Measurements from ENCODE around the genes DSC3, DSC1, DSG1 and B4GALT6.

GRCh38 chr18:29660732-29661123 is 1381.8 kb downstream of the DSC3 start:
- RRBS, result no CpG with 5 or more reads among the region's 2 CpGs

- RRBS, result no CpG with 5 or more reads among the region's 6 CpGs
Measured at GRCh38 chr18:30987270-30987957, 55.1 kb downstream of the DSC3 start.

DNA sequence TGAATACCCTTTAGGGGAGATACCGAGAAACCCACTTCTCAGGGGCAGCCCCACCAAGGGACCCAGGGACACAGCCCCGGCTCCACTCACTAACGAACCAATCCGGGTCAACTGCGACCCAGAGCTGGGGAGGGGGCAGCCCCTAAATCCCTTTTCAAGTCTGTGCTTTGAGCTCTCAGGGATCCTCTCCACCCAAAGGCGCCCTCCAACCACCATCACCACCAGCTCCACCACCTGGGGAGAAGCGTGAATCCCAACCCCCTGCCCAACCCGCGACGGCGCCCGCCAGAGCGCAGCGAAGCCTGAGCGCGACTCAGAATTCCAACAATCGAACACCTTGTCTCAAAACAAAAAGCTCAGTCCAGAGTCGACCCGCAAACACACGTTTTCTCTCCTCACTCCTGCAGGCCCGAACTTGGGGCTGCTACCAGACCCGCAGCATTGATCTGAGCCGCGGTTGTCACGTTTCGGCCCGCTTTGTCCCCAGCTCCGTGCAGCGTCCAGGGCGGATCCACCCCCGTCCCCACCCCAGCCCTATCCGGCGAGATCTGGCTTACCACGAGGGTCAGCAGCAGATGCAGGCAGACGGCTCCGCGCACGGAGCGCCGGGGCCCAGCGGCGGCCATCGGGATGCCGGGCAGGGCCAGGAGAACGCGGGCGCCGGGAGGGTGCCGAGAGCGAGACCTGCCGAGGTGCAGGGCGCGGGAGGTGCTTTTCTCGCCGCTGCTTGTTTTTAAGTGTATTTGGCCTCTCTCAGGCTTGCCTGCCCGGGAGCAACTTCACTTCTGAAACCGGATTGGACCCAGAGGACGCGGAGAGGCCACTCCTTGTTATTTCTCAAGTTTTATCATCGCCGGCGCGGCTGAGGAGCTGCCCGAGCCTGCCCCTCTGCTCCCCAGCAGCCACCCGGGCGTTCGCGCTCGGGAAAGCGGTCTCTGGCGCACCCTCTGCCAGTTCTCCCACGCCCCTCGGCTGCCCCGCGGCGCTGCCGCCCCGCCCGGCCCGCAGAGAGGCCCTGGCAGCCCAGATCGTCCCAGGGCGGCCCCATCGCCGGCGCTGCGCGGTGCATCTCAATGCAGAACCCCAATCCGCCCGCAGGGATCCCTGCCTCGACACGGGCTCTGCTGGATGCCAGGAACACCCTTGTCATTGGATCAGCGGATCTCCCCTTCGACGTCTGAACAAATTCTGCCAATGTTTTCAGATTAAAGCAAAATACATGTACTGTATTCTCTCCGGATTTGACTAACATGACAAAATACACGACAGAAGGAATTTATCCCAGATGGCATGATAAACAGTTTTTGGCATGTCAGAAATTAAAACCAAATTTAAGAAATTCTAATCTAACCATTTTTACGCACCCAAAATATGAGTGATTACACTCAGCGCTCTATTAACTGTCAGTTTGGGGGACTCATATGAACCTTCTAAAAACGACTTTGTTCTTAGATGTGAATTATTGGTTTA is at the start of gene DSC3:
DSC3 (minus strand) TSS at position 708 of the 1,470 bp plus-strand sequence.
- RRBS, result 6% methylated on average over 40 of the region's 99 CpGs

GRCh38 chr18:31099870-31100354 is 2.3 kb downstream of the DSC2 start:
- RRBS, result no CpG with 5 or more reads among the region's 8 CpGs

GRCh38 chr18:31100450-31100842 is 1.8 kb downstream of the DSC2 start:
- RRBS, result no CpG with 5 or more reads among the region's 9 CpGs

GRCh38 chr18:31162565-31163044 is at the start of gene DSC1:
Gene DSC1 (minus strand): TSS chr18:31162856.
- RRBS, result no CpG with 5 or more reads among the region's 6 CpGs

DNA sequence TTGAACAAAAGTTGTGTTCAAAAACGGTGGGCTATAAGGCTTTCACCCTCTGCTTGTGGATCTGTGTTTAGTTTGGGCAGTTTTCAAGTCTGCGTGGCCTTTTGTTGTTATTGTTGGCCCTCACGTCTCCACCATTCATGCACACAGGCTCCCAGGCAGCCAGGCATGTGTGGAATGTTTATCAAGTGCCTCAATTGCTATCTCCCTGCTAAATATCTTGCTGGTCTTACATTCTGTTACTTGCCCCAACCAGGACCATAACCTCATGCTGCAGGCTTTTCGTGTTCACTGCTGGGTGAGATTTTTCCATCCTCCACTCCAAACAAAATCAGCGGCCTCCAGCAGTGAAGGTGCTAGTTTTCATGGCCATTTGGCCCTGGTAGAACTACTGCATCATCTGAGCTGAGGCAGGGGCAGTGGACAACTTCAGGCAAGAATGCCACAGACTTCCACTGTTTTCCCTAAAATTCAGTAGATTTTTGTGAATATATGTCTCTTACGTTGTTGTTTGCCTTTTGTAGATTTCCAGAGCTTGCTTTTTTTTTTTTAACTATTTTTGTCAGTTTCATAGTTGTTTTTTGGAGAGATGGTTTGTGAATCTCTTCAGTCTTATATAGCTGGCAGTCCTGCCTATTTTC is 63.1 kb upstream of the DSC1 start:
- RRBS, result no CpG with 5 or more reads among the region's 6 CpGs

DNA sequence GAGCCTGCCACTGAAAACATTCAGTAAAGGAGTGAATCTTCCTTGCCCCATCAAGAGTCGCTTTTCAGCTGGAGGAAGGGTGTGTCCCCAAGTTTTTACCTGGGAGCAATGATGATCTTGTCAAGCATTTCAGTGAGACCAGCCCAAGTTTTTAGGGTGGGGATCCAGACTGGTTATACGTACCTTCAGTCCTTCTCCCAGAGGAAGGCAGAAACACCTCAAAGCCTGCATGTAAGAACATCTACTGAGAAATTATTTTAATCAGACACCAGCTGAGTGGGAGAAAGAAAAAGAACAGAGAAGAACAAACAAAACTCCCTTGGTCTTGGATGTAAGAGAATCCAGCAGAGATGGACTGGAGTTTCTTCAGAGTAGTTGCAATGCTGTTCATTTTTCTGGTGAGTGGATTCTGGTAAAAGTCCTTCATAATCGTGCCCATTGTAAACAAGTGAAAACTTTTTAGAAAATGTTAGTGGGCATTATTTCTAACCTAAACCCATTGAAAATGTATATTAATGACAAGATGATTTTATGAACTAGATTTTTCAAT is at the start of gene DSG1:
DSG1 (plus strand) TSS at position 210 of the 550 bp plus-strand sequence.
- RRBS, result no CpG with 5 or more reads among the region's 3 CpGs

- RRBS, result no CpG with 5 or more reads among the region's 7 CpGs
Measured at GRCh38 chr18:31426708-31427493, 20.6 kb upstream of the DSG3 start.

DNA sequence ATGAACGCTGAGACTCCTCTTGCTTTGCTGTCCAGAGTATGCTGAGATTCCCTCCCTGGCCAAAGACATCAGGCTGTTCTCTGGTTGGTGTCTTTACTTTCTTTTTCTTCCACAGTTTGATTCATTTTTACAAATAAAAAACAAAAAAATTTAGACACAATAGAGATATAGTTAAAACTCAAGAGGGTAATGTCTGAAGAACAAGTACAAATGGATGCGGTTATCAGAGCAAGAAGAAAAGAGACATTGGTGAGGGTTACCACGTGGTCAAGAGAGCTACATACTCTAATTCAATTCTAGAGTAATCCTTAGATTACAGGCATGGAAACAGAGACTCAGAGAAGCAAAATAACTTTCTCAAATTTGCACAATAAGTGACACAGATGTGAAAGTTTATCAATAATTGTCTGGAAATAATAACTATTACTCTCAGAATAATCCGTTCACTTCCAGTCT is 17.9 kb upstream of the DSG2 start:
- RRBS, result no CpG with 5 or more reads among the region's 4 CpGs

GRCh38 chr18:31486473-31487173 is 11.4 kb upstream of the DSG2 start:
- RRBS, result no CpG with 5 or more reads among the region's 11 CpGs

DNA sequence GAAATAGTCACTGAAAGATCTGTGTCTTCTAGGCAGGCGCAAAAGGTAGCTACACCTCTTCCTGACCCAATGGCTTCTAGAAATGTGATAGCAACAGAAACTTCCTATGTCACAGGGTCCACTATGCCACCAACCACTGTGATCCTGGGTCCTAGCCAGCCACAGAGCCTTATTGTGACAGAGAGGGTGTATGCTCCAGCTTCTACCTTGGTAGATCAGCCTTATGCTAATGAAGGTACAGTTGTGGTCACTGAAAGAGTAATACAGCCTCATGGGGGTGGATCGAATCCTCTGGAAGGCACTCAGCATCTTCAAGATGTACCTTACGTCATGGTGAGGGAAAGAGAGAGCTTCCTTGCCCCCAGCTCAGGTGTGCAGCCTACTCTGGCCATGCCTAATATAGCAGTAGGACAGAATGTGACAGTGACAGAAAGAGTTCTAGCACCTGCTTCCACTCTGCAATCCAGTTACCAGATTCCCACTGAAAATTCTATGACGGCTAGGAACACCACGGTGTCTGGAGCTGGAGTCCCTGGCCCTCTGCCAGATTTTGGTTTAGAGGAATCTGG is 45.5 kb upstream of the TTR start:
- RRBS, result no CpG with 5 or more reads among the region's 5 CpGs

- RRBS, result no CpG with 5 or more reads among the region's 6 CpGs
Measured at GRCh38 chr18:31657905-31658191, 26.5 kb downstream of the B4GALT6 start.

GRCh38 chr18:31658771-31659420 is 25.5 kb downstream of the B4GALT6 start:
- RRBS, result no CpG with 5 or more reads among the region's 6 CpGs

- RRBS, result 3% methylated on average over 26 of the region's 71 CpGs
Measured at GRCh38 chr18:31684453-31685053, at the start of gene B4GALT6. Gene B4GALT6 (minus strand): TSS chr18:31684581.

- RRBS, result 4% methylated on average over 30 of the region's 92 CpGs
Measured at GRCh38 chr18:32092596-32093630, 1.2 kb downstream of the RNF138 start.

DNA sequence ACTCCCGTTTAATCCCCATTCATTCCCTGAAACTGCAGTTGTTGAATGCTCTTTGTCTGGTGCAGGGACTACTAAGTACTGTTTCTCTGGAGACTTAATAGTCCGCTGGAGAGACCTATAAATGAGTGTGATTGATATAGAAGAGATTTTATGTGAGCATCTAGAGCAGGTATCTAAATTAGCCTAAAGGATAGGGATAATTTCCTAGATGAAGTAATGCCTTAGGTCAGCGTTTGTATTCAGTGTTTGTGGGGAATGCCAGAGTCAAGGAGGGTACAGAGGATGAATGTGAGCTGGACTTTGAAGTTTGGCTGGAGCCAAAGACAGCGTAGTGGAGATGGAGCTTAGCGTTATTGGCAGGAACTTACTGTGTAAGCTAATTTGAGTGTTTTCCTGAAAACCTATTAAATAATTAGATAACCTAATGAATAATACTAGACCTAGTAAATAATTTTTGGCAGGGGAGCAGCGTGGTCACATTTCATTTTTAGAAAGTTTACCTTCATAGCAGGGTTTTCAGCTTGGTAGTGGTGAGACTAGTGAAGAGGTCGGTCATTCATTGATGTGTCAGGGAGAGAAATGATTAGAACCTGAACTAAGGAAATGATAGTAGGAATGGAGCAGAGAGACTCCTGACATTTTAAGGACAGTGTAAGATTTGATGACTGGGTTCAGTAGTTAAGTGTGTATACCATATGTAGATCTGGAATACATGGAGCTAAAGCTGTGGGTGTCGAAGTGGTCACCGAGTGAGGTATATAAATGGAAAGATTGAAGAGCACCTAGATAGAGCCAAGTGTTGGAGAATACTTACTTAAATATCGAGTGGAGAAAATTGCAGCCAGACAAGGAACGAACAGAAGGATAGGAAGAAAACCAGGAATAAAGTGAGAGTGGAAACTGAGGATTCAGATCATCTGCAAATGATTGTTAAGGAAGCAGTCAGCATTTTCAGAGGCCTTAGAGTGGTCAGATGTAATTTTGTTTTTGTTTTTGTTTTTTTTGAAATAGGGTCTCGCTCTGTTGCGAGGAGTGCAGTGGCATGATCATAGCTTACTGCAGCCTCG is 4.4 kb downstream of the RNF138 start:
- RRBS, result no CpG with 5 or more reads among the region's 14 CpGs

GRCh38 chr18:32160545-32160991 is 29.3 kb upstream of the MEP1B start:
- RRBS, result no CpG with 5 or more reads among the region's 2 CpGs

DNA sequence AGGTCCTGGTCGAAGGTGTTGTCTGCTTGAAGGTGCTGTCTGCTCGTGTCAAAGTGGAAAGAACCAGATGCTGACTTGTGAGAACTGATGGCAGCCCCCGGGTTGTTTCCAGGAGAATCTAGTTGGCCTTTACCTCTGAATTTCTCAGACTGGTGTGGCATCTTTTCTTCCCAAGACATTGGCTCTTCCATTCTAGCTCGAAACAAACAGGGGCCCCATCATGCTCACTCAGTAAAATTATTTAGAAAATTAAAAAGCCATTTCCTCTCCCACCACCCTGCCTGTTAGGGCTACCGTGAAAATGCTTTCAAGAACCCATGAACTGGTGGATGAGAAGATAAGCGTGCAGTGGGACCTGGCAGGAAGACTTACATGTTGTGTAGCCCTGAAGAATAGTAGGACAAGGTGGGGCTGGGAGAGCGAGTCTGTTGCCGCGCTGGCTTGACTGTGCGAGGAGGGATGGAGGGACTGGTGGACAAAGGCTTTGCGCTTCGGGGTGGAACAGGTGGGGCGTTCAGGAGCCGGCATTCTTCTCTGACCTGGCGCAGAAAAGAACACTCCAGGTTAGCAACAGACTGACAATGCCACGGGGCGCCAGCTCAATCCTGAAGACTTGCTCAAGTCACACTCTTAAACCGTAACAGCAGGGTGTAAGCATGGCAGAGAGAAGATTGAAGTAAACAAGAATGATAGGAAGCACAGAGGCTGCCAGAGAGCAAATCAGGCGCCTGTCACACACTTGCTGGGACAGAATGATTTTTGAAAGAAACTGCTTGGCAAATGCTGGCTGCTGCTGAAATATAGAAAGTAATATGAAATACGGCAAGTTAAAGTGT is 80.2 kb downstream of the MEP1B start:
- RRBS, result no CpG with 5 or more reads among the region's 20 CpGs

- RRBS, result no CpG with 5 or more reads among the region's 36 CpGs
Measured at GRCh38 chr18:32286890-32288229, 97.5 kb downstream of the MEP1B start.